ENCODE measurements around the genes ANGPTL5 and MMP10.

- PRO-cap, result no peak
Observed at GRCh38 chr11:100774150-100774698, 87.1 kb downstream of the ARHGAP42 start.

- PRO-cap, result no peak
Observed at GRCh38 chr11:100776039-100776815, 89.1 kb downstream of the ARHGAP42 start.

DNA sequence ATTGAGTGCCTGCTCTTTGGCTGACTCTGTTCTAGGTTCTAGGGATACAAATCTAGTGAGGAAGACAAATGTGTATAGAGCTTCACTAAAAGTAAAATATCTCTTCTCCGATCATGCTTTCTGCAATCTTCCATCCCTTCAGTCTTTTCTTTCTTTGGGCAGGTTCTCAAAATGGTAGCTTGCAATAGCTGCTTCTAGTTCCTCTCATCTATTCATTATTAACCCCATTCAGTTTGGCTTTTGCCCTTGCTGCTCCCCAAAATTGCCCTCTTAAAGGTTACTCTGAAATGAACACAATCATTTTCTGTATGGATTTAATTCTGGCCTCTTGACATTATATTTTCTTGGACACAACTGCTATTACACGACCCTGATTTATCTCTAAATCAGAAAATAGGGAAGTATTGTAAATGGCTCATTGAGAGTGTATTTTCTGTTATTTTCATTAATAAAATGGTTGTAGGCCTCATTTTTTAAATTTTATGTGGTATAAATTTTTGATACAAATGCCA lies at the start of gene ANGPTL5:
TSS of gene ANGPTL5 (minus strand) at position 209 of the 512 bp plus-strand sequence.
- PRO-cap, result no peak

- PRO-cap, result no peak
Observed at GRCh38 chr11:101950530-101951784, 34.6 kb upstream of the ANGPTL5 start.

DNA sequence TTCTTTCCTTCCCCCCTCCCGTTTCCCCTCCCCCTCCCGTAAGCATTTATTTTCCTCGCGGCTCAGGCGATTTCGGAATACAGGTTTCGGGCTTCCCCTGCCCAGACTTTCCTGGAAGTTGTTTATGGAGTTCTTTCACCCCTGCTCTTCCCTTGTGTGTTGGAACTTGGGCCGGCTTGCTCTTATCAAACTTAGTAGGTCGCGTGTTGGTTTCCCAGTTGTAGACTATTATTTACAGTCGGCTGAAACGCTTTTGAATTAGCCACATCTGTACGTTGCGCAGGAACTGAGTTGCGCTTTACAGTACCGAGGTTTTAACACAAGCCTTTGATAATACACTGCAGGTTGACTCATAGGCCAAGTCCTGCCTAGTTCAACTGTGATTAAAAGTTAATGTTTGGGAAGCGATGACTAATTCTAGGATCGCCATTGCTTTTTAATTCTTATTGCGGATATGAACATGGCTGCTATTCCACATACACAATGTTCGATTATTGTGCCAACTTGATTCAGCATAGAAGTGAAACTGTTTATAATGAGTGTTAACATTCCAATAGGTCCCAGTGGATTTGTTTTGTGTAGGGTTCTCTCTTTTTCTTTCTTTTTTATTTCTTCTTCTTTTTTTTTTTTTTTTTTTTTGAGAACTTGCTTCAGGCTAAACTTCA lies 1.7 kb downstream of the YAP1 start:
- PRO-cap, result unidirectional peak, minus-strand start at position 288 of the sequence

GRCh38 chr11:102268082-102269252 lies 48.8 kb upstream of the BIRC3 start:
- PRO-cap, result no peak

GRCh38 chr11:102360434-102361381 lies 13.7 kb downstream of the BIRC2 start:
- PRO-cap, result no peak

GRCh38 chr11:102384737-102385233 lies 37.8 kb downstream of the BIRC2 start:
- PRO-cap, result no peak

DNA sequence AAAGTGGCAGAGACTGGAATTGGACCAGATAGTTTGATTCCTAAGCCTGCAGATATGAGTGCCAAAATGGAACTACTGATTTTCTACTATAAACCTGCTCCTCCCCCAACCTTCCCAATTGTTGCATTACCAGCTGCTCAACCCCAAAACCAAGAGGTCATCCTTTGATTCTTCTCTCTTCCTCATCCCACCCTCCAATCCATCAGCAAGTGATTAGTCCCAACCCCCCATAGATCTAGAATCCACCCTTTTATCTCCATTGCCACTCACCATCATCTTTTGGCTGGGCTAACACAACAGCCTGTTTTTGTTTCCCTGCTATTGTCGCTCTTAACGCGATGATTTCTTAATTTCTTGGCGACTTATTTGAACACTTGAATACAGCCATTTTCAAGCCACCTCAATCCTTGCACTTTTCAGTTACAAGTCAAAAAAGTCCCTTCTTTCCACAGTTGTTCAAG lies 2.6 kb downstream of the TMEM123 start:
- PRO-cap, result no peak

- PRO-cap, result no peak
Observed at GRCh38 chr11:102456471-102456877, 3.9 kb upstream of the TMEM123 start.

DNA sequence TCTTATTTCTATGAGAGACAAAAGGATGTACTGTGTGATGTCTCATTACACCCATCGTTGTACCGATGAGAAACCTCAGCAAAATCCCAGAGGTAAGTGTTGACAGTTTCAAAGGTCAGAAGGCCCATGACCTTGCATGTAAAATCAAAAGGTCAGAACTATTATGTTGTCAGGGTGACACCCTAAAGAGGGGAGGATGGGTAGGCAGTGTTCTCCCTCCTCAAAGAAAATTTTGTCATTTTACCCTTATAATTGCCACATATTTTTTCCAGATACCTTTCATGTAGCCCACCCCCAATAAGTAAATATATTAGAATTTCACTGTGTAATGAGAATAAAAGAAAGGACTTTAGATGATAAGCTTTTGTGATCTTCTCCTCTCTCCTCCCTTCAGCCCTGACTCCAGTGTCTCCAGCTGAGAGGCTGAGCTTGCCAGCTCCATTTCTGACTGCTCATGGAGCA lies 8.5 kb upstream of the TMEM123 start:
- PRO-cap, result no peak

GRCh38 chr11:102485181-102485390 lies 32.5 kb upstream of the TMEM123 start:
- PRO-cap, result no peak

- PRO-cap, result no peak
Observed at GRCh38 chr11:102602992-102603573, 22.0 kb downstream of the MMP20 start.

DNA sequence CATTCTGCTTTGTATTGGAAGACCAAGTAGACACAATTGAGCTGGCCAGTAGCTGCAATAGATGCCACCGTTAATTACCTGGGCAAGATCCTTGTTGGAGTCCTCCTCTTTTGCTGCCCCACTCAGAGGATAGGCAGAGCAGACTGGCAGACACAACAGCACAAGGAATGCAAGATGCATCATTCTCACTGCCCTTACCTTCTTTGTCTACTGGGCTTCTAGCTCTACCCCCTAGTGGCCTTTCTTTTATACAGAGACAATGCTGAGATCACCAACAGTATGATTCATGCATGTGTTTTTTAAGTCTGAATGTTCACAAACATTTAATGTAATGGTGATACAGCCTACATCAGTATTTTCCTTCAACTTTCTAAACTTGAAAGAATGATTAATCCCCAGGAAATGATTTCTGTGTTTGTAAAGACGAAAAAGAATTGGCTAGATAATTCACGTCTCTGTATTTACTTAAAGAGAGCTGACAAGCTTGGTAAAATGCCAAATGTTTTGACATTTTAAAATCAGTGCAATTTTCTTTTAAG lies at the start of gene MMP10:
TSS of gene MMP10 (minus strand) at position 220 of the 539 bp plus-strand sequence.
- PRO-cap, result no peak

- PRO-cap, result no peak
Observed at GRCh38 chr11:102807795-102808358, 9.9 kb upstream of the MMP1 start.

GRCh38 chr11:103810046-103810493 lies 226.4 kb upstream of the DDI1 start:
- PRO-cap, result no peak

GRCh38 chr11:103851157-103851905 lies 185.1 kb upstream of the DDI1 start:
- PRO-cap, result no peak

GRCh38 chr11:104917962-104918520 lies 50.3 kb downstream of the CASP4 start:
- PRO-cap, result no peak

DNA sequence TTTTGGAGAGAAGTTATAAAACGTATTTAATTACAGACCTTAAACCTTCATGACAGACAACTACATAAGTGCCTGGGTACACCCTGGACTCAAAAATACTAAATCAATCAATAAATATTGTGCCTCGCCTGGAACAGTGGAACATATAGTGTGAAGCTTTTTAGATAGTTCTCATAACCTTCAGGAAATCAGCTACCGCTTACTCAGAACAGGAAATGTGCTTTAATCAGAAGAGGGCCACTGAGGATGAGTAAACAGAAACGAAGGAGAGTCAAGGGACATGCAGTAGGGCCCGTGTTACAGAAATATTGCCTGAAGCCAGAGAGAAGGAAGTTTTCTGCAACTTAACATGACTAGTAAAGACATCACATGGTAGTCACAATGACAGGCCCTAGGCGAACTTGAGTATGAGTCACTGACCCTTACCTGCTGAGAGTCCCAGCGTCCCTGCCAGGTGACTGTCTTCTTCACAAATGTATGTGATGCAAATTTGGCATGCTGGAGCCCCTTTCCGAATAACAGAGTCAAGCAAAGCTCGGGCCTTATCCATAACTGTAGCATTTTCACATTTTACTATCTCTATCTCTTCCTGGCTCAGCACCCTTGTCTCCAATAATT lies 39.4 kb downstream of the CARD18 start:
- PRO-cap, result no peak

GRCh38 chr11:106378750-106379135 lies 301.3 kb downstream of the AASDHPPT start:
- PRO-cap, result no peak